HepG2 (cell line): ENCODE data around the gene AXDND1.

GRCh38 chr1:175218635-175218988, 26.0 kb upstream of the KIAA0040 start:
- RRBS, 2 experiments = no CpG with 5 or more reads among the region's 2 CpGs
CAGE:
- cytosol, long polyA minus RNA = no peak
- cytosol, long polyA plus RNA = no peak
- long polyA plus RNA = no peak
- nucleus, long polyA minus RNA = no peak
- nucleus, long polyA plus RNA = no peak

DNA sequence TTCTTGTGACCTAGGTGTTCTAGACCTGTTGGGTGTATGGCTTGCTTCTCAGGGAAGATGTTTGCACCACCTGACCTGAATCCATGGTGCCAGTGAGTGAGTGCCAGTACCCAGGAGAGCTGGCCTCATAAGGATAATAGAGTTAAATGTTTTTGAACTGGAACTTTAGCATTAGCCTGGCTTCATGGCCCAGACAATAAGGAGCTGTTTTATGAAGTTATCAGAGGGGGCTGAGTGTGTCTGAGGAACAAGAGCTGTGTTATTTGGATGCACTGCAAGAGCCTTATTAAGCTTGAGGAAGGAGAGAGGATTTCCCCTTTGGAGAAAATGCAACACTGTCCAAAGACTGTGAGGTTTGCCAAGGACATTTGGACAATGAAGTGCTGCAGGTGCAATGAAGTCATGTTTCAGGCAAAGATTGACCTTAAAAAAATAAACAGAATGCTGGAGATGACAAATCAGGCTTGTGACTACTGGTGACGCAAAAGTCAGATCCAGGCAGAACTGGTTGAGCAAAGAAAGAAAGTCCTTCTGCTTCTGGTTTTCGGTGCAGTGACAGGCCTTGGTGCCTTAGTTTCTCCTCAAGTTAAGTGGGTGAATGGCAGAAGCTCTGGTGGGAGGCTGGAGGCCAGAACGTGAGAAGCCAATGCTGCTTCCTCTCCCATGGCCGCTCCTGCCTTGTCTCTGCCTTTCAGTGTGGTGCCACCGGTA, 125.2 kb upstream of the KIAA0040 start:
- RRBS, 2 experiments = no CpG with 5 or more reads among the region's 5 CpGs
CAGE:
- cytosol, long polyA minus RNA = no peak
- cytosol, long polyA plus RNA = no peak
- long polyA plus RNA = no peak
- nucleus, long polyA minus RNA = no peak
- nucleus, long polyA plus RNA = no peak

DNA sequence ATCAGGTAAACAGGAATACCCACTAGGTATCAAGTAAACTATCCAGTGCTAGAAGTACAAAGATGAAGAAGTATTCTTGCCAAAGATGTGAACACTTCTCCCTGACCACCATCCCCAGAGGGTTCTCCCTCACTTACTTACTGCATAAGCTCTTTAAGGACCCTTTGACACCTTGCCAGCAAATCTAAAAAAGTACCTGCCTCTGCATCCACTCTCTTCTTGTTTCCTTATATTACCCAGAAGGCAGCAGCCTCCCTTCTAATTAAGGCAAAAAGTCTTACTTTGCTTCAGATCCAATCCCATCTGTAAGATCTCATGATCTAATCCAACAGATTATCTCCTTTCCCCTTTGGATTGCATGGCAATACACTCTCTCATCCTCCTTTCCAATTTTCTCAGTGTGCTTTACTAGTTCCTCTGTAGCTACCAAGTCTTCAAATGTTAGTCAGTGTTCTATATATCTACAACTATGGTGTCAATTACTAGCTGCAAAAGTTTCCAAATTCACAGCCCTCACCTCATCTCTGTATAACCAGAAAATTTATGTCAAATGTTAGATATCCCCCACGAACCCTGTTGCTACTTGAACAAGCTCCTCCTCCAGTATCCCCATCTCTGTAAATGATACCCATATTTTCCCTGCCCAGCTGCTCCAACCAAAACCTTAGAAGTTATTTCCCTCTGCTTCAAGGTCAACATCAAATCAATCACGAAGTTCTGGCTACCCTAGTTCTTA, 137.4 kb downstream of the COP1 start:
- RRBS, 2 experiments = no CpG with 5 or more reads among the region's 2 CpGs
CAGE:
- cytosol, long polyA minus RNA = no peak
- cytosol, long polyA plus RNA = no peak
- long polyA plus RNA = no peak
- nucleus, long polyA minus RNA = start-site peak on the minus strand centred at position 557 of the sequence, 35 bp wide, 28 reads
- nucleus, long polyA plus RNA = start-site peak on the minus strand centred at position 512 of the sequence, 604 bp wide, 31 and 15 reads in 2 replicates

GRCh38 chr1:176174834-176175737, 32.0 kb downstream of the COP1 start:
- RRBS, 2 experiments = no CpG with 5 or more reads among the region's 5 CpGs
CAGE:
- cytosol, long polyA minus RNA = no peak
- cytosol, long polyA plus RNA = no peak
- long polyA plus RNA = no peak
- nucleus, long polyA minus RNA = no peak
- nucleus, long polyA plus RNA = no peak

DNA sequence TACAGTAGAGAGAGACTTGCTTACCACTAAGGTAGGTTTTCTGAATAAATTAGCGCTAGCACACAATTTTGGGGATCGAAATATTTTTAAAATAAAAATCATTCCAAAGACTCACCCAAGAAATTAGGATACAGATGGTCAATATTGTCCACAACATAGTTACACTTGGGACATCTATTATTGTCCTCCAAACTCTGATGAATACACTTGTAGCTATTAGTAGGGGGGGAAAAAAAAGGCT, 31.4 kb downstream of the COP1 start:
- RRBS, 2 experiments = no CpG with 5 or more reads among the region's 2 CpGs
CAGE:
- cytosol, long polyA minus RNA = no peak
- cytosol, long polyA plus RNA = no peak
- long polyA plus RNA = no peak
- nucleus, long polyA minus RNA = no peak
- nucleus, long polyA plus RNA = no peak

GRCh38 chr1:176656095-176656845, 193.3 kb downstream of the PAPPA2 start:
- RRBS, 2 experiments = no CpG with 5 or more reads among the region's 3 CpGs
CAGE:
- cytosol, long polyA minus RNA = no peak
- cytosol, long polyA plus RNA = no peak
- long polyA plus RNA = no peak
- nucleus, long polyA minus RNA = no peak
- nucleus, long polyA plus RNA = no peak

DNA sequence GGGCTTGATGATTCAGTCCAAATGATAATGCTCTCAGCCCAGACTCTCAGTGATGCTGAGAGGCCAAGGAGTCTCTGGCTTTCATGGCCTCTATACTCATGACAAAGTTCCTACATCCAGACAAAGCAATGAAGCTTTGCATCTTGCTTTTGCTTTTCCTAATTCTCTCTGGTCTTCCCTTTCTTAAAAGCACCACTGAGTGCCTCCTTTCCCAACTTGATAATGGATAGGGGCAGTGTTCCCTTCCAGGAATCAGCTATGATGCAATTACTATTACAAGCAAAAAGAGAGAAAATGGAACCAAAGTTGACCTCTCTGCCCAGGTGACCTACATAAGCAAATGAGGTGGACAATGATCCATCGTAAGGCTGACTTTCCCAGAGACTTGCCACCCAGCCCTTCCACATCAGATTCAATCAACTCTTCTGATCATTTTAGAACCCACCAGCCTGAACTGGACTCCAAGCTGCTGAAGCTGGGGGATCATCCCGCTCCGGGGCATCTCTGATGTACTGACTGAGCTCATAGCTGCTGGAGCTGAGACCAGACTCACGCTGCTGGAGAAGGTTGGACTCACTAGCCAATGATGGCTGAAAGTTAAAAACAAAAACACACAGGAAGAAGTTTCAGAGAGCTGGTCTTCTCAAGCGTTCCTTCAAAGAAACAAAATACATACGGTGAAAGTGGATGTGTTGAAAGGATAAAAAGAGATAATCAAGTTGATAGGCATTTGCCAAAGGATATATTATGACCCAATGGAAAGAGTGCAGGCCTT, 8.5 kb downstream of the SEC16B start:
- RRBS, 2 experiments = no CpG with 5 or more reads among the region's 6 CpGs
CAGE:
- cytosol, long polyA minus RNA = no peak
- cytosol, long polyA plus RNA = no peak
- long polyA plus RNA = no peak
- nucleus, long polyA minus RNA = no peak
- nucleus, long polyA plus RNA = no peak

GRCh38 chr1:177968246-177968584, 1.6 kb downstream of the SEC16B start:
- RRBS, 2 experiments = no CpG with 5 or more reads among the region's 3 CpGs
CAGE:
- cytosol, long polyA minus RNA = no peak
- cytosol, long polyA plus RNA = no peak
- long polyA plus RNA = no peak
- nucleus, long polyA minus RNA = no peak
- nucleus, long polyA plus RNA = no peak

GRCh38 chr1:178134105-178134579, 40.2 kb downstream of the RASAL2 start:
- RRBS, 2 experiments = no CpG with 5 or more reads among the region's 5 CpGs
CAGE:
- cytosol, long polyA minus RNA = no peak
- cytosol, long polyA plus RNA = no peak
- long polyA plus RNA = no peak
- nucleus, long polyA minus RNA = no peak
- nucleus, long polyA plus RNA = no peak

CAGE:
- cytosol, long polyA minus RNA = no peak
- cytosol, long polyA plus RNA = no peak
- long polyA plus RNA = no peak
- nucleus, long polyA minus RNA = no peak
- nucleus, long polyA plus RNA = no peak
Observed at GRCh38 chr1:178275649-178275848, 181.6 kb downstream of the RASAL2 start.

DNA sequence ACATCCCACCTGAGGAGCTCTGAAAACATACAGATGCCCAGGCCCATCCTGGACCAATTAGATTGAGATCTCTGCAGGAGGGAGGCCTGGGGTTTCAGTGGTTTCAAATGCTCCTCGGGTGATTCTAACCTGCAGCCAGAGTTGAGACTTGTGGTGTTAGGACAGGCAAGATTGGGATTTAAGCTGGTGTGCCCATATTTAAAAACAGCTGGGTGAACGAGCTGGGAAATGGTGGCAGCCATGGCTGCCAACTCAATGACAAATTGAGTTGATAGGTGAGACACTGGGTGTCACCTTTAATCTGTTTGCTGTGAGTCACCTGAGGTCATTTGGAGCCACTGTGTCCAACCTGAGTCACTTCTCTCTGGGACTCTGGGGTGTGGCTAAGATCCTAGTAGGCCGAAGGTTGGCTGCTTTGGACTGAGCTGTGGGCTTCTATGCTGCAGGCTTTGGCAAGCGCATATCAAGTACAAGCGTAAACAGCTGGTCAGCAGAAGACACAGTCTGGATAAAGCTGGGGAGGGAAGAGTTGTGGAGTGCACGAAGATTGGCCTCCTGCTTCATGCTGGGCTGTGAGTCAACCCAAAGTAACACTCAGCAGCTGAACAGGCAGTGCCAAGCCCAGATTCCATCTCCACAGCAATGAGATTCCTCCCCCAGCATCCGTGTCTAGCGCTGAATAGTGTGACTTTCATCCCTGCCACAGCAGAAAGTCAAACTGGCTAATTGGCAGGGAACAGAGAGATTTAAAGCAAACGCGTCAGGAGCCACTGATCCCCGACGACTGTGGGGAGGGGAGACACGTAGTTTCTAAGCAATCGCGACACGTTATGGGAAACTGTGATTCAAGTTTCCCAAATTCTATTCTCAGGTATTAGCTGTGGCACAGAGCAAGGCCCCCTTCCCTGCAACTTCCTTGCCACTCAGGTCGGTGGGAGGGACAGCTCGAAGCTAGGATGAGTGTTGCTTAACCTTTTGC, 24.0 kb downstream of the TEX35 start:
- RRBS, 2 experiments = no CpG with 5 or more reads among the region's 18 CpGs
CAGE:
- cytosol, long polyA minus RNA = no peak
- cytosol, long polyA plus RNA = no peak
- long polyA plus RNA = no peak
- nucleus, long polyA minus RNA = no peak
- nucleus, long polyA plus RNA = no peak

DNA sequence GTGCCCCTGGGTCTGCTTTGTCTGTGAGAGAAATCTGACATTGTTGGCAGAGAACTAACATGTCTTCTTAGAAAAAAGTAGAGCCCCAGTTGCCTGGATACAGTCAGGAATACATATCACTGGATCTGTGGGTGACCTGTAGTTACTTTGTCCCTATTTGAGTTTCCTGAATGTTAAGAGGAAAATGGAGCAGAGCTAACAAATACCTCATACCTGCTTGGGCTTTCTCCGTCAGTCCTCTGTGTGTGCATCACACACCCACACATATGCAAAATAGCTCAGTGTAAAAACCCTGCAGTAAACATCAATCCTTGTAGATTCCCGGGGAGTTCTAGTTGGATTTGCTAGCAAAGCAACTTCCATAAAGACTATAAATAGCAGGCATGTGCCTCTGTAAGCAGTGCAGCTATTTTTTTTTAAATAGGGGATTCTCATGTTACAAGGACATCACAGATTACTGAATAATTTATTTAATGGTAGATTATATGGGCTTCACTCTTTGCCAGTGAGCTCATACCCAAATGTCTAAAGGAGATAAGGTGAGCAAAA, 63.0 kb downstream of the TEX35 start:
- RRBS, 2 experiments = no CpG with 5 or more reads among the region's 2 CpGs
CAGE:
- cytosol, long polyA minus RNA = no peak
- cytosol, long polyA plus RNA = no peak
- long polyA plus RNA = no peak
- nucleus, long polyA minus RNA = no peak
- nucleus, long polyA plus RNA = no peak

DNA sequence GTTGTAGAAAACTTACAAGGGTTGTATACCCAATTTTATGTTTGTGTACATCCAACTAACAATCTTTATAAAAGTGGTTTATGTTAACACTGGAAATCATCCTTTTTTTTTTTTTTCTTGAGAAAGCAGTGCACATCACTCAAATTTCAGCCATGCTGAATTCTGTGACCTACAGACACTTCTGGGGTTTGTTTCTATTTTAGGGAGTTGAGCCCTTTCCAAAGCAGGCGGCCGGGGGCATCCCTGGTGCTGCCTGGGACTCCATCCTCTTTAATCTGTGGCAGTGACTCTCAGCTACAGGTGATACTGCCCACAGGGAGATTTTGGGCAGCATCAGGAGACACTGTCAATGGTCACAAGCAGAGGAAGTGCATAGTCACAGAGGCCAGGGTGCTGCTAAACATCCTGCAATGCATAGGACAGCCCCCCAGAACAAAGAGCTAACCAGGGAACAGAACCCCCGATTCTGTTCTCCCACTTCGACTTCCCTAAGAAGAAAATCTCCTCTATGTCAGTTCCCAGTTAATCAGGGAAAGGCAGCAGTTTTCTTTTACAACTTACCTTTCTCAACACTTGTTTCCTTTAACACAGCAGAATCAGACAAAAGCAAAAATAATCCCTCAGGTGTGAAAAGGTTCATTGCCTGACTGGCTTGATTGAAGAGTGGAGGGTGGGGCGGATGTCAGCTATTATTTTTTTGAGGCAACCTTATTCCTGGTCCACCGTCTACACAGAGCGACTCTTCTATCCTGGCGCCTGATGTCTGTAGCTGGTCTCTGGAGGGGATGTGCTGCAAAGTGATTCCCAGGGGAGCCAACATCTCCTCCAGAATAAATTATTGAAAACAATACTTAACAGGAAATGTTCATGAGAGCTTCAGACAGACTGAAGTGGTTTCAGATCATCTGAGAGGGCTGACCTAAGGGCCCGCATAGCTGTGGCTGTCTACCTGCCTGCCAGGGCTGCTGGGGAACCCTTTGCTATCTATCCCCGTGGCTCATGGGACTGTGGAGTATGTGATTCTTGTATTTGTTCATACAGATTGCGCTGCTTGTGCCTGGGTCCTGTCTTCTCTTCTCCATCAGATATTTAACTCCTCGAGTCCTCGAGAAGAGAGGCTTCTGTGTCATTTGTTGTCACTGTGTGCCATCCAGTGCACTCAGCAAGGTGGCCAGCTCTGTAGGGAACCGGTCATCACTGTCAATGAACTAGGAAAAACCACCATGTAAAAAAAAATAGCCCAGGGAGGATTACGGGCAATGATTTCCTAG, 66.5 kb downstream of the TEX35 start:
- RRBS, 2 experiments = no CpG with 5 or more reads among the region's 15 CpGs
CAGE:
- cytosol, long polyA minus RNA = no peak
- cytosol, long polyA plus RNA = no peak
- long polyA plus RNA = no peak
- nucleus, long polyA minus RNA = no peak
- nucleus, long polyA plus RNA = no peak

GRCh38 chr1:178608835-178609388, 96.0 kb downstream of the TEX35 start:
- RRBS, 2 experiments = no CpG with 5 or more reads among the region's 3 CpGs
CAGE:
- cytosol, long polyA minus RNA = no peak
- cytosol, long polyA plus RNA = no peak
- long polyA plus RNA = no peak
- nucleus, long polyA minus RNA = no peak
- nucleus, long polyA plus RNA = no peak

GRCh38 chr1:178952993-178953493, 72.7 kb upstream of the FAM20B start:
- RRBS, 2 experiments = no CpG with 5 or more reads among the region's 5 CpGs
CAGE:
- cytosol, long polyA minus RNA = no peak
- cytosol, long polyA plus RNA = no peak
- long polyA plus RNA = no peak
- nucleus, long polyA minus RNA = no peak
- nucleus, long polyA plus RNA = no peak

DNA sequence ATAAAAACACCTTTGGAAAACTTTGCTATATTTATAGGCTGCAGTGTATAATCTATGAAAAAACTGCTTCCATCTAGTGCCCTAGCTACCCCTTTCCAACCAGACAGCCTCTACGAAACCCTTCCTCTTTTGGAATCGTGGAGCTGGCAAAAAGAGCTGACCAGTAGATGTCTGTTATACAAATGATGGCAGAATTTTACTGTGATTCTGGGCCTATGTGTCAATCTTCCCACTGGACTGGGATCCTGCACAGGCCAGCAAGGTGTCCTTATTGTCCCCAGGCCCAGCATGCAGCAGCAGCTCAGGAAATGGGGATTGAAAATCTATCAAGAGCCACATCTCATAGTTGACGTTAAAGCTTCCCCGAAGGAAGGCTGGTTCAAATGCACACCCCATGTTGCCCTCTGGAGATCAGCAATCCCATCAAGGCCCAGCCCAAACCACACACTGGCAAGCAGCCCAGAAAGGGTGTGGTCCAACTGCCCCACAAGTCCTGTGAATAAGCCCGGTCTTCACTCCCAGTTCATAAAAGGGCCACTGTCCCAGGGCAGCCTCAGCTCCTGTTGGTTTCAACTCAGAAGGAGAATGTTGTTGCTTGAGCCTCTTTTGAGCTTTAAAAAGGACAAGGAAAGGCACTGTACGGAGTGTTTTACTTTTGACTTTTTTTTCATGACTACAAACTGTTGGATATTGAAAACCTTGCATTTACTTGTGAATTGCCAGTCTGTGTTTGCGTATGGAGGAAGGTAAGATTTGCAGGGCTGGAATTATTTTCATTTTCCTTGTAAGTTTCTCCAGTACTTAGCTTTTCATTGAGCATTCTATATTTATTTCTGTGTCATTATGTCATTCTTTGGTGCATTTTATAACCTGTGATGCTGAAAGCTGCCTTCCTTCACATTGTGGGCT, 8.7 kb upstream of the FAM20B start:
- RRBS, 2 experiments = no CpG with 5 or more reads among the region's 7 CpGs
CAGE:
- cytosol, long polyA minus RNA = no peak
- cytosol, long polyA plus RNA = no peak
- long polyA plus RNA = no peak
- nucleus, long polyA minus RNA = no peak
- nucleus, long polyA plus RNA = no peak

DNA sequence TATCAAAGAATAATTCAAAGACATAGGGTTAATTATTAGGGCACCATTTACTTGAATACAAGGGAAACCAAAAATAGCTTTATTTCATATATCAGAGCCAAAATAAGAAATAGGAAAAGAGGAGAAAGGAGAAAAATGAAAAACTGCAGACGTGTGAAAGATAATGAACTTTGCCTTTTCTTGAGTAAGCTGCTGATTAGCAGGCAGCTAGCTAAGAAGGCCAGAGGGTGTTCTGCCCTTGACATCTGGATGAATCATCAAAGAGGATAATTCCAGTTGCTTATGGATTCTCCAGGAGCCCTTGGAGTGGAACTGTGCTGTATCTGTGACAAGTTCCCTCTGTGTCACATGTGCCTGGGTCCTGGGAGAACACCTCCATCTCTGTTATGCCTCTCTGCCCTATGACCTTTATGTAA, 7.9 kb upstream of the FAM20B start:
- RRBS, 2 experiments = no CpG with 5 or more reads among the region's 1 CpG
CAGE:
- cytosol, long polyA minus RNA = no peak
- cytosol, long polyA plus RNA = no peak
- long polyA plus RNA = no peak
- nucleus, long polyA minus RNA = no peak
- nucleus, long polyA plus RNA = no peak

DNA sequence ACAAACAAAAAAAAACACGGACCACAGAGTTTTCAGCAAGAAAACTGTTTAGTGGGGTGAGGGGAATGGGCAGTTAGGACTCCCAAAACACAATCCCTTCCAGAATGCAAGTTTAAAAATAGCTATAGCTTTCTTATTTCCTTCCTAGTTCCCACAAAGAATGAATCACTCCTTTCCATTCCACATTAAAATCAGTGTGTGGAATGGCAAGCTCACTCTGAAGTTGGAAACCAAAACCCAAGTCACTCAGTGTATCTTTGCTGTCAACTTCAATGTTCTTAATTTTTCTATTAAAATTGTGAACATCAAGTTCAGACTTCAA, 45.3 kb downstream of the TOR3A start:
- RRBS, 2 experiments = no CpG with 5 or more reads among the region's 1 CpG
CAGE:
- cytosol, long polyA minus RNA = no peak
- cytosol, long polyA plus RNA = no peak
- long polyA plus RNA = no peak
- nucleus, long polyA minus RNA = no peak
- nucleus, long polyA plus RNA = no peak

- RRBS, 2 experiments = no CpG with 5 or more reads among the region's 13 CpGs
CAGE:
- cytosol, long polyA minus RNA = no peak
- cytosol, long polyA plus RNA = no peak
- long polyA plus RNA = no peak
- nucleus, long polyA minus RNA = no peak
- nucleus, long polyA plus RNA = no peak
Observed at GRCh38 chr1:179226770-179227977, 2.3 kb downstream of the ABL2 start.

GRCh38 chr1:179365546-179366837, at the start of gene AXDND1:
AXDND1 (plus strand) TSS chr1:179365971.
- RRBS, 2 experiments = 2% methylated on average over 6 to 8 of the region's 62 CpGs
CAGE:
- cytosol, long polyA minus RNA = no peak
- cytosol, long polyA plus RNA = no peak
- long polyA plus RNA = no peak
- nucleus, long polyA minus RNA = no peak
- nucleus, long polyA plus RNA = no peak